SK-MEL-5 (cell line): ENCODE data around the genes OR4K2, OR4K1, OR4K15, OR4K14, OSGEP and RNASE8.

DNA sequence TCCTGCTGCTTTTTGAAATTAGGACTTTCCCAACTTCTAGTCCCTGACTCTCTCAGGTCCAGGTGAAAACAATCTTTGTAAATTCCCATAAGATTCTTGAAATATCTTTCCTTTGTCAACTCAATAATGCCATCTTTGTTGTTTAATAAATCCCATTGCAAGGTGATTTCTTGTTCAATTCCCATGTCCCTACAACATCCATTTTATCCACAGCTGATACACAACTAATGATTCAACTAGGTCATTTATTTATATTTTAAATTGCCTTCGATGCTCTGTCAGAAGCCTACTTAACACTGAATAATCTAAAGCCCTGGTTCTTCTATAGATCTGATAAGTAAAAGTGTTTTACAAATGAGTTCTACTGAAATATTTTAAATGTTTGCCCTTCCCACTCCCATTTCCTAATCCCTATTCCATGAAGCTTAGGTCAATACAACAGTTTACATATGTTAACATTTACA, at the start of gene OR4K2:
Gene OR4K2 (plus strand): TSS at position 186 of the 464 bp plus-strand sequence.
RAMPAGE:
- cytosol, long total RNA: no peak
- long total RNA: no peak
- nucleus, long total RNA: no peak

RAMPAGE:
- cytosol, long total RNA: no peak
- long total RNA: no peak
- nucleus, long total RNA: no peak
Measured at GRCh38 chr14:19930577-19931103, at the start of gene OR4K1. OR4K1 (plus strand) TSS chr14:19930917.

DNA sequence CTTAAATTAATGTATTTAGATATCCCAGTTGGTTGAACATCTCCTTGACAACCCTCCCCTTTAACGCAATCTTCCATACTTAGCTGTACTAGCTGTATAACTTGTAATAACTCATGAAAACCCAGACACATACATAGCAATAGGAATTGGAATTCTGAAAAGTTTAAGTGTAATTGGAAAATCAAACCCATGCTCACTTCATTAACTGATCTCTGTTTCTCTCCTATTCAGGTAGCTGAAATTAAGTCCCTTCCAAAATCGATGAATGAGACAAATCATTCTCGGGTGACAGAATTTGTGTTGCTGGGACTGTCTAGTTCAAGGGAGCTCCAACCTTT, at the start of gene OR4K15:
Gene OR4K15 (plus strand): TSS at position 262 of the 338 bp plus-strand sequence.
RAMPAGE:
- cytosol, long total RNA: no peak
- long total RNA: no peak
- nucleus, long total RNA: no peak

RAMPAGE:
- cytosol, long total RNA: no peak
- long total RNA: no peak
- nucleus, long total RNA: no peak
Measured at GRCh38 chr14:20019009-20019526, at the start of gene OR4K14. OR4K14 (minus strand) TSS chr14:20019307.

GRCh38 chr14:20316113-20316680, 10.4 kb upstream of the TTC5 start:
RAMPAGE:
- cytosol, long total RNA: no peak
- long total RNA: no peak
- nucleus, long total RNA: no peak

DNA sequence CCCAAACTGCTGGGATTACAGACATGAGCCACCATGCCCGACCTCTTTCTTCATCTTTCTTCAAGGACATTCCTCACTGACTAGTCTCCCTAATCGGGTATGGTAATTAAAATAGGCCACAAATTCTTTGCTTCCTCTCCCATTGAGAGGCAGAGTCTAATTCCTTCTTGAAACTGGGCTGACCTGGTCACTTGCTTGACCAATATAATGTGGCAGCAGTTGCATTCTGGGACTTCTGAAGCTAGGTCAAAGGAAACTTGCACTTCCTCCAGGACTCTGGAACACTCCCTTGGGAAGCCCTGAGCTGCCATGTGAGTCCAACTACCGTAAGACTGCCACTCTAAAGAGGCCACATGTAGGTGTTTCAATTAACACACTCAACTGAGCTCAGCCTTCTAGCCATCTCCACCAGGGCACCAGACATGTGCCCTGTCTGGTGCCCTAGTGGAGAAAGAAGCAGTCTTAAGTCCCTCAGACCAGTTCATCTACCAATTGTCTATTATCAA, 6.0 kb upstream of the TEP1 start:
RAMPAGE:
- cytosol, long total RNA: no peak
- long total RNA: no peak
- nucleus, long total RNA: no peak

DNA sequence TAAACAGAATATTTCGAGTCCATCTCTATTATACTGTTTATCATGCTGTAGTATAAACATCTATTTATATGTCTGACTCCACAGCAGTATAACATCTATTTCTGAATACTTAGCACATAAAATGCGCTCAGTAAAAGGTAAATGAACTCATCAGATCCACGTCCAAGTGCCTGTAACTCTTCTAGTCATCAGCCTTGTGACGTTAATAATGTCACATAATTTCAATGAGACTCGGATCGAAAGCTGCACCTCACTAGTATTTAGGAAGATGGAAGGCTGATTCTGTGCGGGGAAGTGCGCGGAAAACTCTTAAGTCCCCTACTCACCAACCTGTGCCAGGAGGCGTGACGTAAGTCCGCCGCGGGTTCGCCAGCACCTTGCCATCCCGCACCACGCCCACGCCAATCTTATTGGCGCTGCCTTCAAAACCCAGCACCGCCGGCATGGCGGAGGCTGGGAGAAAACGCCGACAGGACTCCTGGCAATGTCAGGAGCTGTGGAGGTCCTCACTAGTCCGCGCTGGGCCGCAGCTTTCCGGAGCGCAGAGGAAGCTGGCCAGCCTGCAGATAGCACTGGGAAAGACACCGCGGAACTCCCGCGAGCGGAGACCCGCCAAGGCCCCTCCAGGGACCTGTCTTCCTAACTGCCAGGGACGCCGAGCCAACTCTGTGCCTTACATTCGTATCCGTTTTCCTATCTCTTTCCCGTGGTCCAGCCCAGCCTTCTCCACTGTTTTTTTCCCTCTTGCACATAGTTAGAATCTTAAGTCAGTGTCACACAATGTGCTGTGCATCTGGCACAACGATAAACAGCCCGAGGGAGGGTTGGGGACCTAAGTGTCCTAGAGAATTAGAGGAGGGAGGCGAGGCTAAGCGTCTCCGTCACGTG, at the start of gene OSGEP:
Gene OSGEP (minus strand): TSS at position 574 of the 888 bp plus-strand sequence.
RAMPAGE:
- cytosol, long total RNA: no peak
- long total RNA: no peak
- nucleus, long total RNA: no peak

GRCh38 chr14:20469940-20471044, 1.1 kb downstream of the PNP start:
RAMPAGE:
- cytosol, long total RNA: no peak
- long total RNA: no peak
- nucleus, long total RNA: no peak

GRCh38 chr14:20474211-20475402, 5.4 kb downstream of the PNP start:
RAMPAGE:
- cytosol, long total RNA: no peak
- long total RNA: no peak
- nucleus, long total RNA: no peak

RAMPAGE:
- cytosol, long total RNA: no peak
- long total RNA: no peak
- nucleus, long total RNA: no peak
Measured at GRCh38 chr14:20489390-20489942, 20.3 kb downstream of the PNP start.

GRCh38 chr14:20498917-20499447, 29.8 kb downstream of the PNP start:
RAMPAGE:
- cytosol, long total RNA: no peak
- long total RNA: no peak
- nucleus, long total RNA: no peak

DNA sequence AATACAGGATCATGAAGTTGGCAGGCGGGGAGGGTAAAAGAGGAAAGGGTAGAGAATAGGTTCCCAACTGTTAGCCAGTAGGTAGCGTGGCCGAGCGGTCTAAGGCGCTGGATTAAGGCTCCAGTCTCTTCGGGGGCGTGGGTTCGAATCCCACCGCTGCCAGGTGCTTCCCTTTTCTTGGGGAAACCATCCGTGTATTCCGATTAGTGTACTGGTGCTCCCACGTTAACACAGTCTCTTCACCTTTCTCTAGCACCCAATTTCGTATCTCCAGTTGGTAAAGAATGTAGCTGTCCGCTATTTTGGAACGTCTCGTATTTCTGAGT, 18.8 kb upstream of the RNASE12 start:
RAMPAGE:
- cytosol, long total RNA: no peak
- long total RNA: no peak
- nucleus, long total RNA: no peak

DNA sequence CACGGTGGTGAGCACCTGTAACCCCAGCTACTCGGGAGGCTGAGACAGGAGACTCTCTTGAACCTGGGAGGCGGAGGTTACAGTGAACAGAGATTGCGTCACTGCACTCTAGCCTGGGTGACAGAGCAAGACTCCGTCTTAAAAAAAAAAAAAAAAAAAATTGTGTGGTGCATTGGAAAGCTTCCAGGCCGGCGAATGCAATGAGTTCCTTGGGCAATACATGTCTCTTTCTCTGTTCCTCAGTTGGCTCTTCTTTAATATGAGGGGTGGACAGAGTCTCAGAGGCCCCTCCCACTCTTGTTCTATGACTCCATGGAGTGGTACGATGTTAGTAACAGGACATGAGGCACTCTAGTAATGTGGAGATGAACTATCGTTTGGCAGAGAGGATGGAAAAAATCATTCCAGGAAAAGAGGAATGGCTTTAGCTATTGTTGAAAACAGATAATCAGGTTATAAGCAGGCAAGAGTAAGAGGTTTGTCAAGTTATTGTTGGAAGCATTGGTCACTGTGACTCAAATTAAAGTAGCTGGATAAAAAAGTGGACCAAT, 1.6 kb downstream of the RNASE4 start:
RAMPAGE:
- cytosol, long total RNA: no peak
- long total RNA: no peak
- nucleus, long total RNA: no peak

GRCh38 chr14:20687338-20688073, 1.1 kb upstream of the ANG start:
RAMPAGE:
- cytosol, long total RNA: no peak
- long total RNA: no peak
- nucleus, long total RNA: no peak

DNA sequence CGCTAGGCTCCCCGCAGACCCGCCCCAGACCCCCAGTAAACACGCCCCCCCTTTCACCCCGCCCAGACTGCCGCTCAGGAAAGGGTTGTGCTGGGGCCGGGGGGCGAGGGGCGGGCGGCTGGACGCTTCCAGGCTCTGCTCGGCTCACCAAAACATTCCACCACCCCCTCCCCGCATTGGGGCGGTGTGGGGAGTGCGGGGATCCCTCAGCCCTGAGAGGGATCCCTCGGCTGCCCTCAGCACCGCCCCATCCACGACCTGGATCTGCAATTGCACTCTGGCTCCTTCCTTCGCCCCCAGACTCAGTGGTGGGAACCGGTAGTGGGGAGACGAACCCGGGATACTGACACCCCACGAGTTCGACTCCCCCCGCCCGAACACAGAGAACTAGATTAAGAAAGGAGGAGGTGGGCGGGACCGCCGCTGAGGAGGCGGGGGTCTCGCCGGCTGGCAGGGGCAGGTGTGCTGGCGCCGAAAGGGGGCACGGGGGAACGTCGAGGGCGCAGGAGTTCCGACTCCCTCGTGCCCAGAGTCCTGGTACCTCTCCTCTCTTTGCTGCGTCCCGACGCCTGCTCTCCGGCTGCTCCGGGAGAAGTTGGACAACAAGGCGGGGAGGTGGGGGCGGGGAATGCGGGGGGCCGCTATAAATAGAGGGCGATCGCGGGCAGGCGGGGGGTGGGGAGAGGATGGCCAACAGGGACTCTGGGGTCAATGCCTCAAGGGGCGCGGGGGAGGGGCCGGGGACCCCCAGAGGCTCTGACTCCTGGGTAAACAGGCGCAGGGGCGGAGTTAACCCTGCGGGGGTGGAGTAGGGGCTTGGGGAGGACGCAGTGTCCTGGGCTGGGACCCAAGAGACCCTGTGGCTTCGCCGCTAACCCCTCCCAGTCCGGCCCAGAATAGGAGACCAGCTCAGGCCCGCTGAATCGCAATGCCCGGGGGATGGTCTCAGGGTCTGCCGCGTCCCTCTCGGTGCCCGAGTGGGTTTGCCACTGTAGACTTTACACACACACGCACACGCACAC, 586 bp upstream of the NDRG2 start:
RAMPAGE:
- cytosol, long total RNA: no peak
- long total RNA: no peak
- nucleus, long total RNA: no peak

RAMPAGE:
- cytosol, long total RNA: no peak
- long total RNA: no peak
- nucleus, long total RNA: no peak
Measured at GRCh38 chr14:21057466-21057846, at the start of gene RNASE8. RNASE8 (plus strand) TSS chr14:21057822.

RAMPAGE:
- cytosol, long total RNA: no peak
- long total RNA: no peak
- nucleus, long total RNA: no peak
Measured at GRCh38 chr14:21061450-21061820, 3.8 kb downstream of the RNASE8 start.

GRCh38 chr14:21062117-21062634, 4.6 kb downstream of the RNASE8 start:
RAMPAGE:
- cytosol, long total RNA: no peak
- long total RNA: no peak
- nucleus, long total RNA: no peak

RAMPAGE:
- cytosol, long total RNA: no peak
- long total RNA: no peak
- nucleus, long total RNA: no peak
Measured at GRCh38 chr14:21096723-21097862, 1.4 kb downstream of the ZNF219 start.

GRCh38 chr14:21097863-21098237, 605 bp downstream of the ZNF219 start:
RAMPAGE:
- cytosol, long total RNA: no peak
- long total RNA: no peak
- nucleus, long total RNA: no peak